Omental fat pad (tissue), 4 donors: Measurements from ENCODE around the gene IL4R.

DNA sequence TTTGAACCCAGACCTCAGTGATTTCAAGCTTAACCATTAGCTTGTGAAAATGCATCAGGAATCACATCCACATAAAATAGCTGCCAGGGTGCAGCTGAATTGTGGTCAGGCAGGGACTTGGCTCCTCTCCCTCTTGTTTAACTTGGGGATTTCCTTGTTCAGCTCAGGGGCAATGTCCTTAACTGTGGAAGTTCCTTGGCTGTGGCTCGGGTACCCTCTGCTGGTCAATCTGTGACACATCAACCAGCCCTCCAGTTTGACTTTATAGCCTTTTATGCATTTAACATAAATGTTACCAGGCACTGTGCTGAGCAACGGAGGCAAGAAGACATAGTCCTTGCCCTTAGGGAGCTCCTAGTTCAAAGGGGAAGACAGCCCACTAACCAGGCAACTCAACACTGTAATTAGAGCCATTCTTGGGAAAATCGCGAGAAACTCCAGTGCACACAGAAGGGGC is 17.5 kb upstream of the EEF2K start:
- PRO-cap: no peak
- RAMPAGE, long total RNA, 4 experiments: no peak in any of the 4 experiments

- PRO-cap: no peak
- RAMPAGE, long total RNA, 4 experiments: no peak in any of the 4 experiments
Observed at GRCh38 chr16:22912600-22912799, 98.5 kb downstream of the HS3ST2 start.

- PRO-cap: no peak
- RAMPAGE, long total RNA, 4 experiments: no peak in any of the 4 experiments
Observed at GRCh38 chr16:23124300-23124769, 24.9 kb downstream of the USP31 start.

- PRO-cap: no peak
- RAMPAGE, long total RNA, 4 experiments: no peak in any of the 4 experiments
Observed at GRCh38 chr16:23131042-23131519, 18.2 kb downstream of the USP31 start.

GRCh38 chr16:23132654-23133625 is 16.3 kb downstream of the USP31 start:
- PRO-cap: no peak
- RAMPAGE, long total RNA, 4 experiments: no peak in any of the 4 experiments

DNA sequence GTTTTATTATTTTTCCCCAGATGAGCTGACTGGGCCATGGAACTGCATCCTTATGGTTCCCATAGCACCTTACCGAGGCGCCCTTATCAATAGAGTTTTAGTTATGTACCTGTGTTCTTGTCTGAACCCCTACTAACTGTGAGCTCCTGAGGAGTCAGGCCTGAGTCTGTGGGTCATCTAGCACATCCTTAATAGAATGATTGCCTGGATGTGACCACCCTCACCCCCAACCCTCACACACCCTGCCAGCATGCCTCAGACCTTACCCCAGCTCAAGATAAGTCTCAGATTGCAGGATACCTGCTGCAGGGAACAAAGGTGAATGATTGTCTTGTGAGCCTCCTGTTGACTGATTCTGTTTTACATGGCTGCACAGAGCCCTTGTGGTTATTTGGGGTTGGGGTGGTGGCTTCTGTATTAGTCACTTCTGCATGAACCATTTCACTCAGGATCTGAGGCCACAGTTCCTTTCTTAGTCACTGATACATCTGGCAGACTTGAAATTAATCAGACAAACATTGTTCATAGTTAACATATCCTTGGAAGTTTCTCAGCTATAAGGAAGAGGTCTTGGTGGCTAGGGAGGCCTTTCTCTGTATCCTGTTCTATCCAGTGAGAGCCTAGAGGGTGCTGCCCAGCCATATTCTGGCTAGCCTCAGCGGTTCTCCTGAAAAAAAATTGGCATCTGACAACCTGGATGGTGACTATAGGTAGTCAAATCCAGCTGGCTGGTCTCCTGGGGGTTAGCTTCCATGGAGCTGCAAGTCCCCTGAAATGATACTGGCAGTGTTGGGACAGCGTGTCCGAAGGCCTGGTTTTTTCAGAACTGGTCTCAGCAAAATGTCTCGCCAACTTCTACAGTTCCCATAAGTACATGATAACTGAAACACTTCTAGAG is 8.6 kb upstream of the PLK1 start:
- PRO-cap: no peak
- RAMPAGE, long total RNA, 4 experiments: no peak in any of the 4 experiments

DNA sequence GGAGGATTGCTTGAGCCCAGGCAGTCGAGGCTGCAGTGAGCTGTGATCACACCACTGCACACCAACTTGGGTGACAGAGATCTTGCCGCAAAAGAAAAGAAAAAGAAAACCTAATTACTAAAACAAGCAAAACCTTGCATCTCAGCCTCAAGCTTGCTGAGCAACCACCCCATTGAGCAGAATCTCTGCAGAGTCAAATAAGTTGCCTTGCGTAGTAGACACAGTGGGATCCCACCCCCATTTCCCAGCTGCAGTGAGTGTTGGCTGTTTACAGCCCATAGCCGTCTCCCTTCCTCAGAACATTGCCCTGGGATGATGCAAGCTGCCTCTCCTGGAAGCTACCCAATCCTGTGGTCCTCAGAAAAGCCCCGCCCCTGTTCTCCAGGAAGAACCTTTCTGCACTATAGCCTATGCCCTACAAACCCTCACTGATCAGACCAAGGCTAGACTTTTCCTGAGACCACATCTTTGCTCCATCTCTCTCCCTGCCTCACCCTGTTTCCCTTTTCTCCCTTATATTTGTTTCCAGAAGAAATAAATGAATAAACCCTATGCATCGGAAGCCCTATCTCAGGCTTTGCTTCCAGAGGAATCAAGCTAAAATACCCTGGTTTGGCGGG is 16.7 kb upstream of the ERN2 start:
- PRO-cap: no peak
- RAMPAGE, long total RNA, 4 experiments: no peak in any of the 4 experiments

DNA sequence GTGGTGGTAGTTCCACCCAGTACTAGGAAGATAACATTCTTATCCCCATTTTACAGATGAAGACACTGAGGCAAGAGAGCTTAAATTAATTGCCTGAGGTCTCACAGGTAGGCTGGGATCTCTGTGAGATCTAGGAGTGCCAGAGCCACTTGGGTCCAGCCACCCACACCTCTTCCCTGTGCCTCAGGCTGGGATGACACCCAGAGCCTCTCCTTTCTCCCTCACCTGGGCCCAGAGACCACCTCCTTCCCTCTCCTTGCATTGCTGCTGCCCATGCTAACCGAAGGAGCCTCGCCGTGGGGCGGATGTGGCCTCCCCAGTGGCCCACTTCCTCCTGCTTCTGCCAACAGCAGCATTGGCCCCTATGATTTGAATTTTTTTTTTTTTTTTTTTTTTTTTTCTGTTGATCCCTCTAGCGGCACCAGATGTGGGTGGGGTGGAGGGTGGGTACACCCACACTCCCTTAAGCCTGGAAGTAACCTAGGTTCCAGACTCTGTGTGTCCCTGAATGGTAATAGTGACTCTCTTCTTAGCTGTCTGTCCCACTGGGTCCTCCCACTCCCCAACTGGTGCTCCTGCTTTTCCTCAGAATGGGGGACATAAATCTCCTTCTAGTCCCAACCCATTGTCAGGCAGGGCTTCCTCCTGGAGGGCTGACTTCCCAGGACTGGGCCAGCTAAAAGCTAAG is 114.1 kb downstream of the PRKCB start:
- PRO-cap: no peak
- RAMPAGE, long total RNA, 4 experiments: no peak in any of the 4 experiments

DNA sequence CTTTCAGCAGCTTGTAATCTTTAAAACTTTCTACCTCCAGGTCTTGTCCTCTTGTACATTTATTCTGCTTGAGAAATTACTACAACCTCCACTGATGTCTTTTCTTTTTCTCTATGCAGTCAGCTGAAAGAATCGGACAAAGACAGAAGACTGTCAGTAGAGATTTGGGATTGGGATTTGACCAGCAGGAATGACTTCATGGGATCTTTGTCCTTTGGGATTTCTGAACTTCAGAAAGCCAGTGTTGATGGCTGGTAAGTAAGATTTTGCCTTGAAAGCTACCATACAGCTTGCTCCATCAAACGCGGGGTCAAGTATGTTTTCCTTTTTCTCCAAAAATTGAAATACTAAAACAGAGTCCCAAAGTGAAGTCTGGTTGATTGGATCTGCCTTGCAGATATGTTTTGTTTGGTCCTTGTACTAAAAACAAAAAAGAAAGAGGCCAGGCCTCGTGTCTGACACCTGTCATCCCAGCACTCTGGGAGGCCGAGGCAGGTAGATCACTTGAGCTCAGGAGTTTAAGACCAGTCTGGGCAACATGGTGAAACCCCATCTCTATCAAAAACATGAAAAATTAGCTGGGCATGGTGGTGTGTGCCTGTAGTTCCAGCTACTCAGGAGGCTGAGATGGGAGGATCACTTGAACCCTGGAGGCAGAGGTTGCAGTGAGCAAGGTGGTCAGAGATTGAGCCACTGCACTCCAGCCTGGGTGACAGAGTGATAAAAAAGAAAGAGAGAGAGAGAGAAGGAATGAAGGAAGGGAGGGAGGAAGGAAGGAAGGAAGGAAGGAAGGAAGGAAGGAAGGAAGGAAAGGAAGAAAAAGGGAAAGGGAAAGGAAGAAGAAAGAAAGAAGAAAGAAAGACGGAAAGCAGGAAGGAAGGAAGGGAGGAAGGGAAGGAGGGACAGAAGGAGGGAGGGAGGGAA is 161.8 kb upstream of the CACNG3 start:
- PRO-cap: no peak
- RAMPAGE, long total RNA, 4 experiments: no peak in any of the 4 experiments

DNA sequence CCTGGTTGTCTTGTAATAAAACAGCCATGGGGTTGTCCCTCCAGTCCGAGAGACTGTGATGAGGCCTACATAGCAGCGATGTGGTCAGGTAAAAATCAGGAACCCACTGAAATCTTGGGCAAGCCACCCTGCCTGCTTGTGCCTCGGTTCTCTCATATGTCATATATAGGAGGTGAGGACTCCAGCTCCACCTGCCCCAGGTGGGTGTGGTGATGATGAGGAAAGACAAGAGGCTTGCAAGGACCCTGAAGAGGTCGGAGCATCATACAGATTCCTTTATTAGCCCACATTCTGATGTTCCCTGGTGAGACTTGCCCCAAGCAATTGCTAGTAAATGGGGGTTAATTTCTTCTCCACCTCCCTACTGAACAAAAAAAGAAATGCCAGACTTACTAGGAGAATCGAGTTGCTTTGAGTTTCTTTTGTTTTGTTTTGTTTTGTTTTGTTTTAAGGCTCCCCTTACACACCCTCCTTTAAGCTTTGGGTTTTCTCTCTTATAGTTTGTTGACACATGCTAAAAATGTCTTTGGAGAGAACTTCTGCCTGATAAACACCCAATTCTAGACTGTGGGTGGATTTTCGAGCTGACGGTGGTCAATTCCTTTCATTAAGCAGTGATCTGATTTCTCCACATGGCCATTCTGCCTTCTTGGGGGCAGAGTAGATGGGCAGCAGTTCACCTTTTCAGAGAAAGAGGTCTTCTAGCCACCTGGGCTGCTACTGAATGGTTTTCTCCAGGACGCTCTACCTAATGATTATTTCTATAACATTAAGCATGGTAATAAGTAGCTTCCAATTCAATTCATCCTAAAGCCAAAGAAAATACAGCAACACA is 37.1 kb upstream of the CACNG3 start:
- PRO-cap: no peak
- RAMPAGE, long total RNA, 4 experiments: no peak in any of the 4 experiments

DNA sequence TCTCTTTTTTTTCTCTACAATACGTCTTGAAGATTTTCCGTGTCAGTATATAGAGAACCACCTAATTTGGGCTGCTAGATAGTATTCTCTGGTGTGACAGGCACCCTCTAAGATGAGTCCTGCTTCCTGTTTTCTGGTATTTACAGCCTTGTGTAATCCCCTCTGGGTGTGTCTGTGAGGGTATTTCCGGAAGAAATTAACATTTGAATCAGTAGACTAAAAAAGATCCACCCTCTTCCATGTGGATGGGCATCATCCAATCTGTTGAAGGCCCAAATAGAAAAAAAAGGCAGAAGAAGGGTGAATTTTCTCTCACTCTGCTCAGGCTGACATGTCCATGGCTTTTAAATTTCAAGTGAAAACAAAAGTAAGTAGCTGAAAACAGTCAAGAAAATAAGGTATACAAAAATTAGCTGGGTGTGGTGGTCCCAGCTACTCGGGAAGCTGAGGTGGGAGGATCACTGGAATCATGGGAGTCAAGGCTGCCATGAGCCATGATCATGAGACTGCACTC is 119.5 kb upstream of the RBBP6 start:
- PRO-cap: no peak
- RAMPAGE, long total RNA, 4 experiments: no peak in any of the 4 experiments

DNA sequence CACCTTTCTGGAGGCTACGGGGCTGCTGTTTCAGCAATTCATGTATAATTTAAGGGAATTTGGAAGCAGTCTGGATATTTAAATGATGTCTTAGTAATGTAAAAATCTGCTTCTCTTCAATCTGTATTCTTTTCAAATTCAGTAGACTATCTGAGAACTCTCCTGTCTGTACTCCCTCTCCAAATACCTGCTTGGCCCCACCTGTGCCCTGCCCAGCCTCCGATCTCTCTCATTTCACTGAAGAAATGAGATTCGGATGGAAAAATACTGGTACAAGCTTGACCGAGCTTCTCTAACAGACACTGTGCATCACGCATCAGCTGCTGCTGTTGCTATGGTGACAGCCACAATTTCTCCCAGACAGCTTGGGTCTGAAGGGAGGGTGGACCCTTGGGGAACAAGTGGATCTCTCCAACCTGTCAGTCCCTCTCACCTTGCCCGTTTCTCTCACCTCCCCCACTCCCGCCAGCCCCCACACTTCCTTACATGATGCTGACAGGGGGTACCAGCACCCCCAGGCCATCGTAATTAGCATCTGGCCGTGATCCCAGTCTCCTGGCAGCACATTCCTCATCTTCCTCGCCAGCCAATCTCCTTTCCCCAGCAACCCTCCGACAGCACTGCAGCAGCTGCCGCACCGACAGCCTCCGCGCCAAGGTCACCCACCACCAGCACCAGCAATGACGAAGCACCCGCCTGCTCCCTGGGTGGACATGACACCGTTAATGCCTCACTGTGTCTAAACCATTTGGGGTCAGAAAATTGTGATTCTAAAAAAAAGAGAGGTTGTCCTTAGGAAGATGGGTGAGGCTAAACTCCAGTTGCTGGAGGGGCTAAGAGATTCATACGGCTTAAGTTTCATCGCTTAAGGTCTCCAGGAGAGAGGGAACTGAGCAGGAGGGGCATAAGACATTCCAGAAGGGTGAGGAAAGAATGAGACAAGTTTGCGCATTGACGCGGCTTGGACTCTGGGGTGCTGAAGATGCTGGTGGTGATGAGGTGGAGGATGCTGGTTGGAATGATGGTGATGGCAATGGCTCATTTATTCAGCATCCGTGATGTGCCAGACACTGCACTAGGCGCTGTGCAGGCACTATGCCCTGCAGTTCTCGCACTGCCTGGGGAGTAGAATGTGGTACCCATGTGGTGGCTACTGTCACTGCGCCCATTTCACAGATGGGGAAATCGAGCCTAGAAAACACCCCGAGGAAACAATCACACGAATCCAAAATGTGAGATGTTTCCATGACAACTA is 58.6 kb upstream of the TNRC6A start:
- PRO-cap: no peak
- RAMPAGE, long total RNA, 4 experiments: no peak in any of the 4 experiments

GRCh38 chr16:24729996-24730520 is 607 bp downstream of the TNRC6A start:
- PRO-cap: no peak
- RAMPAGE, long total RNA, 4 experiments: no peak in any of the 4 experiments

- PRO-cap: no peak
- RAMPAGE, long total RNA, 4 experiments: no peak in any of the 4 experiments
Observed at GRCh38 chr16:24782478-24782719, 52.9 kb downstream of the TNRC6A start.

DNA sequence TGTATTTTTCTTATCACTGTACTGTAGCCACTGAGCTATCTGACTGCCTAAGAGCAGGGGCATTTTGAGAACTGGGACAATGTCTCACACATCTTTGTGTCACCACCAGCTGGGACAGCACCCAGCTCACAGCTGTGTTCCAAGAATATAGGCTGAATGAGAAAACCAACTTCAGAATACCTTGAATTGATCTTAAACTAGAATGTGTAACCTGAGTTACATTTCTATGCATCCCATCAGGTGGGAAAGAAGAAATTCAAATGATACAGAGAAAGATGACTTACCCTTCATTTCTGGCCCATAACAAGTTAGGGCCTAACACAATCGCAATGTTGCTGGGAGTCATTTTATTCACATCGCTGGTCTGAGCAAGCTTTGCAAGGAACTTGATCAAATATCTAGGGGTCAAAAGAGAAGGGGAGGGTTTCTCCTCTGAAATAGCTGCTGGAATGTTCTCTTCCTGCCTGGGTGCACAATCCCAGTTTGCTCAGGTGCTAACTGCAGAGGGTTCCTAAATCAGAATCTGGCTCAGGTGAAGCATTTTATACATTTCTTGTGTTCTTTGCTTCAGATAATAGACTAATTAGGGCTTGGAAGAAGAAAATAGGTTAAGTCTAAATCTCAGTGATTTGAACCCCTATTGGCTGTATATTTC is 67.8 kb downstream of the ARHGAP17 start:
- PRO-cap: no peak
- RAMPAGE, long total RNA, 4 experiments: no peak in any of the 4 experiments

- PRO-cap: no peak
- RAMPAGE, long total RNA, 4 experiments: no peak in any of the 4 experiments
Observed at GRCh38 chr16:25051841-25052349, 36.7 kb upstream of the ARHGAP17 start.

DNA sequence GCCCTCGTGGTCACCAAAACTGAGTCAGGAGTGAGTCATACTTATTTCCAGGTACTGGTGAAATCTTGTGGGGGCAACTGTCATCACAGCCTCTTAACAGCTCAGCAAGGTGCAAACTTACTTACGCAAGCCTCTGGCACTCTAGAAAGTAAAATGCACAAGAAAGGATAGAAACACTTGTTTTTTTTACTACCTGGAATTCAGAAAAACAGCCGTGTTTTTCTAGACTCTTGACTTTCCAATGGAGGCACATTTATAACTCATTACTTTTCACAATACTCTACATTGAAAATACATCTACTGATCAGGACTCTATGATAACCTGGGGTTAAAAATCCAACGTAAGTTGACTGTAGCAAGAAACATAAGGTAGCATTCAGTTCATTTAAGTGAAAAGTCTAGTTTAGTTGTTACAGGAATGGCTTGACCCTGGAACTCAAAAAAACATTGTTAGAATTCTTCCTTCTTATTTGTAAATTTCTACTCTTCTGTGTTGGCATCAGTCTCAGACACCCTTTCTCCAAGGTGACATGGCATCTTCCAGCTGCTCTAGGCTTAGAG is 468.3 kb upstream of the C16orf82 start:
- PRO-cap: no peak
- RAMPAGE, long total RNA, 4 experiments: no peak in any of the 4 experiments

- PRO-cap: no peak
- RAMPAGE, long total RNA, 4 experiments: no peak in any of the 4 experiments
Observed at GRCh38 chr16:27219246-27219782, 16.0 kb downstream of the KDM8 start.

- PRO-cap: no peak
- RAMPAGE, long total RNA, 4 experiments: no peak in any of the 4 experiments
Observed at GRCh38 chr16:27258066-27258796, 10.3 kb downstream of the NSMCE1 start.

- PRO-cap: no peak
- RAMPAGE, long total RNA, 4 experiments: no peak in any of the 4 experiments
Observed at GRCh38 chr16:27313307-27314061, at the start of gene IL4R. Gene IL4R (plus strand): TSS chr16:27313974.